Placental pericyte (primary cell): ENCODE measurements around a stretch of chr9.

- CAGE, long polyA plus RNA: no peak
These were observed 1.7 kb upstream of the PHF2 start for GRCh38 chr9:93574514-93575160.

GRCh38 chr9:93586284-93587421, 10.3 kb downstream of the PHF2 start:
- CAGE, long polyA plus RNA: no peak

DNA sequence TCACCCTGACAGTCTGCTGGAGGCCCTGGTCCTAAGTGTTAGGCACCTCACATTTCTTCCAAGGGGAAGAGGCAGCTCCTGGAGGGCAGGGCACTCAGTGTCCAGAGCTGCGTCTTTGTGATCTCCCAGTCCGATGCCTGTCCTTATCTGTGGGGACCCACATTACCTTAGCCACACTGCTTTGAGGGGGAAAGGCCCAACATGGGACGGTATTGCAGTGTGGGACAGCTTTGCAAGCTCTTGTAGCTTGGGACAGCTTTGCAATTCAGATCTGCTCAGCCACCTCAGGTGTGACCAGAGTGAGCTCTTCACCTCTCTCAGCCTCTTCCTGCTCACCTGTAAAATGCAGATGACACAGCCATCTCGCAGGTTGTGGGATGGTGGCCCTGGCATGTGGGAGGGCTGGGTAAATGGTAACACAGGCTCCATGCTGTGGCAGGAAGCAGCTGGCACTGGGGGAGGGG, 23.9 kb downstream of the PHF2 start:
- CAGE, long polyA plus RNA: no peak

DNA sequence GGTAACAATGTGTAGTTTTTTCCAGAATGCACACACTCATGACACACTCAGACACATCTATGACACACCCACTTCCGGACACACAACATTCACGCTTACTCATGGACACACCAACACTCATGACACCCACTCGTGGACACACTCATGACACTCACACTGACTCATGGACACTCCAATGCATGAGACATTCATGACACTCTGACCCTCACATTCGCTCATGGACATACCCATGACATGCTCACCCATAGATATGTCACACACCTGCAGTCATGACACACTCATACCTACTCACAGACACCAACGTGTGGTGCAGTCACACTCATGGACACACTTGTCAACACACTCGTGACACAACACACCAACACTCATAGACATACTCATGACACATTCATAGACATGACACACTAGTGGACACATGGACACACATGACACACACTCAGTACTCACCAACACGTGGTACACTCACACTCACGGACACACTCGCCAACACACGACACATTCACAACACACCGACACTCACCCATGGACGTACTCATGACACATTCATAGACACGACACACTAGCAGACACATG, 73.2 kb downstream of the PHF2 start:
- CAGE, long polyA plus RNA: no peak

GRCh38 chr9:93949791-93950510, 5.2 kb downstream of the BARX1 start:
- CAGE, long polyA plus RNA: no peak

- CAGE, long polyA plus RNA: no peak
These were observed 85.6 kb downstream of the MFSD14B start for GRCh38 chr9:94459927-94460484.

DNA sequence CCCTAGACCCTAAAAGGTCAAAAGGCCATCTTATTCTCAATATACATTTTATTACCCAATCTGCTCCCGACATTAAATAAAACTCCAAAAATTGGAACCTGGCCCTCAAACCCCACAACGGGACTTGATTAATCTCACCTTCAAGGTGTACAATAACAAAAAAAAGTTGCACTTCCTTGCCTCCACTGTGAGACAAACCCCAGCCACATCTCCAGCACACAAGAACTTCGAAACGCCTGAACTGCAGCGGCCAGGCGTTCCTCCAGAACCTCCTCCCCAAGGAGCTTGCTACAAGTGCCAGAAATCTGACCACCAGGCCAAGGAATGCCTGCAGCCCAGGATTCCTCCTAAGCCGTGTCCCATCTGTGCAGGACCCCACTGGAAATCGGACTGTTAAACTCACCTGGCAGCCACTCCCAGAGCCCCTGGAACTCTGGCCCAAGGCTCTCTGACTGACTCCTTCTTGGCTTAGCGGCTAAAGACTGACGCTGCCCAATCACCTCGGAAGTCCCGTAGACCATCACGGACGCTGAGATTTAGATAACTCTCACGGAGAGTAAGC, 51.7 kb downstream of the FBP2 start:
- CAGE, long polyA plus RNA: no peak

DNA sequence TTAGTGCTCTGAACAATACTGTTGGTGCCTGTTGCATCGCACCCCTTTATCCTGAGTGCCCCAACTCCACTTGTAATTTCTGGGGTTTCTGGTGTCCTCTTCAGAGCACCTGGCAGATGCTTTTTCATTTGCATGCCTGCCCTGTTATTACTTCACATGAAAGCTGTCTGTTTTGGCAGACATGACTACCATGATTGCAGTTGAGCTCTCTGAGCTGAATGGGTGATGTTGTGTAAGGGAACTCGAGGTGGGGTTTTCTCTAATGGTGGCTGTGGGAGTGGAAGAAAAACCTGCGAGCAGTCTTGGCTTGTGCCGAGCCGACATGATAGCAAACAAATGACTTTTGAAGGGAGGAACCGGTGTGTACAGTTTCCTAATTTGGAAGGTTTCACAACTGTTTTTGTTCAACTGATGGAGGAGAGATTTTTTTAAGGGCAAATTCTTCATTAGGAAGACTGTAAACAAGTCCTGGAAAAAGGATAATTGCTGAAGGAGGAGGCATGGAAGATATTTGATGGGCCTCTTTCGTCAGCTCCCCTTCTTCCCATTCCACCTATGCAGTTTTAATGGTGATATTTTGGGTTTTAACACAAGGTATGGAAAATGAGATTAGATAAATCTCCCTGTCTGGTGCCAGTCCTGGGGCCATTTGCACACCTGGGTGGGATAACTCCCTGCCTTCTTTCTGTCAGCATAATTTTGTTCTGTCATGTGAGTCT, 196.3 kb downstream of the AOPEP start:
- CAGE, long polyA plus RNA: no peak

DNA sequence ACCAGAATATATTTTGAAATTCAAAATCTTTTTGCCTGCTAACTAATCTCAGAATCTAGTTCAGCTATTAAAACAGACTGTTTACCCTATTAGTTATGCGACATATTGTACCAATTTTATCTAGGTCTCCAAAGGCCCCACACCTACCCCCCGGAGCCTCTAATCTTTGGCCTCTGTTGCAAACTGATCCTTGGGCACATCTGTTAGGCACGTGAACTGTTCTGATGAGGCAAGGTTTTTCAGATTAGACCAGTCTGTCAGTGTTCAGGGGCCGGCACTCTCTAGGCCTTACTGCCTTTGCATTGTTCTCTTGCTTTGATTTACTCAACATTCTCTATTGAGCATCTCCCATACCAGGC, 244.9 kb downstream of the AOPEP start:
- CAGE, long polyA plus RNA: no peak

DNA sequence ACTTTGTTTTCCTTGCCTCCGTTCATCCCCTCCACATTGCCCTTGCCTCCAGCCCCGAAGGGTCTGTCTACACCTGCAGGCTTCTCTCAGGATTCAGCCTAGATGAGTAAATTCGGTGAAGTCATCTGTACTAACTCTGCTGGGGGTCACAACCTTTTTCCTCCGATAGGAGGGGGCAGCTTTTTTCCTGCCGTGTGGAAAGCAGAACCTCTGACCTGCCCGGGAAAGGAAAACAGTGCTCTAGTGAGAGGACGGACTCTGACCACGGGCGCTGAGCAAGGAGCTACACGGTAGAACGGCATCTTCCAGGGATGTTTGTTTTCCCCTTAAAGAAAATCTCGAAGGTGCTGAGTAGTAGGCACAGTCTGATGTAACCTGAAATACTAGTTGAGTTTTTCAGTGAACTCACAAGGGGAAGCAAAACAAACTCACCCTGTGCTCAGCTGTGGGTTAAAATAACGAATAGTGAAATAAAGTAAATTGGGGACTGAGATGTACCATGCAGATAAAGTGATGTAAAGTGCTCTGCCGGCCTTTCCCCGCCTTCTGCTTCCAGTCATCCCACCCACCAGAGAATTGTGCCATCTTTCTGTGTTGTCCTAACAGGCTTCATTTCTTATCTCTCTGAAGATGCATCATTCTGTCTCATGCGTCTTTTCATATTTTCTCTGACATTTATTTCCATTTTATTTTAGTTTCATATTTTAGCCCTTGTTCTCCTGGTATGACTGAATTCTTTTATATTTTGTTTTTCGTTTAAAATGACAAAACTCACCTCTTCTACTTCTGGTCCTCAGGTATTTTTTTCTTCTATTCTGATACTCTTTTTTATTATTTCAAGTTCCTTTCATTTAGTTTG, 281.9 kb downstream of the AOPEP start:
- CAGE, long polyA plus RNA: no peak

DNA sequence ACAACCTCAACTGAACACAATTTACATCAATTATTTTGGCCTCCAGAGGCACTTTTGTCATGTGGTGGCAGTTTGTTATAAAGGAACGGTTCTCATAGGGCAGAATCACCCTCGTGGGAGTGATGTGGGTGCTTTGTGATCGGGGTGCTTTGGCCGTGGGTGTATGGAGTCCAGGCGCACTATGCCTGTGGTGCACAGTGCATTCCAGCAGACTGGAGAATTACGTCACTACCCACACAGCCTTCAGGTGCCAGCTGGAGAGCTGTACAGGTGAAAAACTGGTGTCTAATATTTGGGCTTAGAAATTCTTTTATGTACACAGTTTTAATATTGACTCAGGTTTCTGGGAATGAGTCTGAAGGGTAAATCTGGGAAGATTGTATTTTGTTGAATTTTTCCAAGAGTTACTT, 289.3 kb downstream of the FANCC start:
- CAGE, long polyA plus RNA: no peak

- CAGE, long polyA plus RNA: no peak
These were observed 271.7 kb downstream of the FANCC start for GRCh38 chr9:95045744-95046316.

- CAGE, long polyA plus RNA: no peak
These were observed 261.5 kb downstream of the FANCC start for GRCh38 chr9:95055652-95056672.

DNA sequence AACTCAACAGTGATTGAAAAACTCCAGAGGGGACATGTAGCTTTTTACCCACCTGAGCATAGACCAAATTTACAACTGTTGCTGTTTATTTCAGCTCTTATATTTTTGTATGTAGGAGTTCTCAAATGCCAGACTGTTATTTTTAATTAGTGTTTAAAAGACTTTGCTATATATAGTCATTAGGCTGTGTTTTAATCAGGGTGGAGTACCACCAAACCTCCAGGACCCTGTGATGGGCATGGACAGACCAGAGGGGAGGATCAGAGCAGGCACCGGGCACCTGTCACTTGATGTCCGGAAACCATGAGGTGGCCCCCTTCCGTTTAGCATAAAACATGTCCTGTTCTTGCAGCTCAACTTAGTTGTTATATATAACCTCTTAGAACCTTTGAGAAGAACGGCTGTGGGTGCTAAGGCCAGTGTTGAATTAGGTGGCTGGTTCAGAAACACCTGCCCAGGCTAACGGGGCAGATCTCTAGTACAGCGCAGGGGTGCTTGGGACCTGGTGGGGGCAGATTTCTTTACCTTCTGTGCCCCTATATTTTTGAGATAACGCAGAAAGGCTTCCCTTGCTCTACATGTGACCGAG, 255.6 kb downstream of the FANCC start:
- CAGE, long polyA plus RNA: no peak

DNA sequence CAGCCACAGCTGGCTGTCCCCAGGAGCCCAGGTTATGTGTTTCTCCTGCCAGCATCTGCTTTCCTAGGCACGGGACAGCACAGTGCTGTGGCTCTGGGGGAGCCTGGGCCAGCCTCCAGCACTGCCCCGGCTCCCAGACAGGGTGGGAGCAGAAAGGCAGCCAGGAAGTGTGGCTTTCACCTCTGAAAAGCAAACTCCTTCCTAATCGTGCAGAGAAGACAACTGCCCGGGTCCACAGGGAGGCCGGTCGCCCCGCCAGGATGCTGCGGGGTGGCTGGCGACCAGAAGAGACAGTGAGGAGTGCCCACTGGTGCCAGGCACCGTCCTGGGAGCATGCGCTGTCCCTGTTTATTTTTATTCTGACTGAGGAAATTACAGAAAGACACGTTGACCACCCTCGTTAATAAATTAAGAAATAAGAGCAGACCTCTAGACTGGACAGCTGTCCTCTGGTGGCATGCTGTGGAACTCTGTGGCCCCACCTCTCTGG, 240.3 kb downstream of the FANCC start:
- CAGE, long polyA plus RNA: no peak

DNA sequence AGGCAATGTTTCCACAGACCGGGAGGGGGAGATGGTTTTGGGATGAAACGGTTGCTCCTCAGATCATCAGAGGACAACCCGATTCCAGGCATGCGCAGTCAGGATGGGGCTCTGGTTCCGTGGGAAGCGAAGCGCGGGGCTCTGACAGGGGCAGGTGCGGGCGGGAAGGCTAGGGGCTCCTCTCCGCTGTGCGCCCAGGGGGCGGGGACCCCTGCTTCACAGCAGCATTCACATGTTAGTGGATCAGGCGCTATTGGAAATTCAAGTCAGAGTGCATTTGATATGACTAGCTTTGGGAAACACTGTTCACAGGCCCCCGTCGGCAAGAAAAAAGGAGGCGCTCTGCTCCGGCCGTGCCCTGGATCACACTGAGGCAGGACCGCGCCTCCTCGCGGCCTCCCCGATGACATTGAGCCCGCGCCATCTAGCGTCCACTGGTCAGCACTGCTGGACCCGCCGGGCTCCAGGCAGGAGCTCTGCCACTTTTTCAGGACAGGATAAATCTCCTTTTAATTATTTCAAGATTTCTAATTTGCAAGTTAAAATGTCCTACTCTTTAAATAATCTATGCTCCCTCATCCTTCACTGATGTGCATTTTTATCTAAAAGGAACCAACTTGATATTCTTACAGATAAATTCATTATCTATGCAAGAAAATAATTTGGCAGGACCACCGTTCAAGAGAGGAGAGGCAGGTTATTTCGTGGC, 190.0 kb downstream of the FANCC start:
- CAGE, long polyA plus RNA: no peak

DNA sequence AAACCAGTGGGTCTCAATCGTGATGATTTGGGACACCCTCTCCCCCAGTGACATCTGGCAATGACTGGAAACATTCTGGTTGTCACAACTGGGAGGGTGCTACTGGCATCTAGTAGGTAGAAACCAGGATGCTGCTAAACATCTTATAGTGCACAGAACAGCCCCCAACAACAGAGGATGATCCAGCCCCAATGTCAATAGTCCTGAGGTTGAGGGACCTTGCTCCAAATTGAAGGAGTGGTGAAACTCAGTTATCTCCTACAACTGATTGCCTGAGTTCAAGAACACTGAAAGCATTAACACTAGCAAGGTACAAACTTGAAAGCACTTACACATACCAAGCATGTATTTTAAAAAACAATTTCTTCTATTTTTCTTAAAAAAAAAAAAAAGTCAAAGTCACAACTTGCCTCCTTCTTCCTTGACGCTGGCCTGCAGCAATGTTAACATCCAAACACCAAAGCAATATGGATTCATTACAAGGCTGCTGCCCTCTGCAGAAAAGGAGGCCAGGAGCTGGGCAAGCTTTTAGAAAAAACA, 7.8 kb downstream of the PTCH1 start:
- CAGE, long polyA plus RNA: no peak

GRCh38 chr9:95916134-95916495, 40.6 kb downstream of the ERCC6L2 start:
- CAGE, long polyA plus RNA: no peak

GRCh38 chr9:95971979-95972978, 96.8 kb downstream of the ERCC6L2 start:
- CAGE, long polyA plus RNA: no peak

DNA sequence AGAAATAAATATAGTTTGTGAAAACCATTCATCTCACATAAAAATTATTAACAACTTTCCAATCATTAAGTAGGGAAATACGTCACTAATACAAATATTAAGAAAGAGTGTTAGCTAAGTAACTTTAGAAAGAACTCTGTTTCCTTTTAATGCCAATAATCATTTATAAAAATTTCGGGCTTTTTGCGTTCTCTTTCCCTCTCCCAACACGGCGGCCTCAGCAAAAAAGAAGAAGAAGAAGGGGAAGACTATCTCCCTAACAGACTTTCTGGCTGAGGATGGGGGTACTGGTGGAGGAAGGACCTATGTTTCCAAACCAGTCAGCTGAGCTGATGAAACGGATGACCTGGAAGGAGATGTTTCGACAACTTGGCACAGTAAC, 156.2 kb downstream of the HSD17B3 start:
- CAGE, long polyA plus RNA: no peak